Placental epithelial cell (primary cell): ENCODE results near the gene NTNG2.

DNA sequence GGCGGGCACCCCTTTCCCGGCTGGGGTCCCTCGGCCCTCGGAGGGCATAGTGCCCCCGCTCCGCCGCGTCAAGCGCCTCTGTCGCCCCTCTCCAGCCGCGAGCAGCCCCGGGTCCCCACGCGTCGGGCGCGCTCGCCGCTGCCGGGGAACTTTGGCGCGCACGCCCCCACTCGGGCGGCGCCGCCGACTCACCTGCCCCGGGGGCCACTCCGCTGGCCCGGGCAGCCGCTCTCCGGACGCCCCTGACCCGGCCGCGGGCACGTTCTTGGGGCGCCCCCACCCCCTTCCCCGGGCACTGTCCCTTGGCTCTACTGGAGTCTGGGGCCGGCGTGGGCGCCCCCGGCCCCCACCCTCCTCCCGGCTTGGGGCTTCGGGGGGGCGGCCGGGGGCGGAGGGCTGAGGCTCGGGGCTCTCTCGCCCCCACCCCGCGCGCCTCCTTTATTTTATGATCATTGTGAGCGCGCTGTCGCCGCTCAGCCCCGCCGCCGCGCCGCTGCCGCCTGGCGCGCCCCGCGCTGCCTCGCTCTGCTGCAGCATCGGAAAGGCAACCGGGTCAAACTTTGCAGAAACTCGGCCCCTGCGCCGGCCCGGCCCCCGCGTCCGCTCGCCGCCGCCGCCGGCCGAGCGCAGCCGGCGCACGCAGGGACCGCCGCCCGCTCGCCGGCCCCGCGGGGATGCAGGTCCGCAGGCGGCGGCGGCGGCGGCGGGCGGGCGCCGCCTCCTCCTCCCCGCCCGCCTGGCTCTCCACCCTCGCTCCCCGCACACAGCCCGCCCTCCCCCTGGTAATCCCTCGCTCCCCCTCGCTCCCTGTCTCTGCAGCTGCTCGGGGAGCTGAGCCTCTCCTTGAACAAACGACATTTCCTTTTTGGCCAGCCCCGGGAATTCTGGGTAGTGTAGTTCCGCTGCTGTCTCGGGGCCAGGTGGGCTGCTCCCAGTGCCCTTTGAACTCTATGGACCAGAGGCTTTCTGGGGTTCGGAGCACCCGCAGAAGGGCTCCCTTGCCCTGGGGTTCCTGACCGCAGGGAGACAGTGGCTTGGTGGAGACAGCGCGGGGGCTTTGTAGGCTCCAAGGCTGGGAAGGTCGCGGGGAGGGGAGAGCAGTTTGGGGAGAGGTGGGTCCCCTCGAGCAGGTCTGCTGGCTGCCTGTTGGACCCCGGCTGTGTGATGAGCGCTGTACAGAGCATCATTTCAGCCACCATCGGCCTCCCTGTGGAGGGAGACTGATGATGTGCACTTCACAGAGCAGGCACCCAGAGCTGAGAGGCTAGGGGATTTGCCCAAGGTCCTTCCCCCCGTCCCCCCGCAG lies 1.5 kb upstream of the FAM78A start:
- CAGE, long polyA plus RNA: no peak

DNA sequence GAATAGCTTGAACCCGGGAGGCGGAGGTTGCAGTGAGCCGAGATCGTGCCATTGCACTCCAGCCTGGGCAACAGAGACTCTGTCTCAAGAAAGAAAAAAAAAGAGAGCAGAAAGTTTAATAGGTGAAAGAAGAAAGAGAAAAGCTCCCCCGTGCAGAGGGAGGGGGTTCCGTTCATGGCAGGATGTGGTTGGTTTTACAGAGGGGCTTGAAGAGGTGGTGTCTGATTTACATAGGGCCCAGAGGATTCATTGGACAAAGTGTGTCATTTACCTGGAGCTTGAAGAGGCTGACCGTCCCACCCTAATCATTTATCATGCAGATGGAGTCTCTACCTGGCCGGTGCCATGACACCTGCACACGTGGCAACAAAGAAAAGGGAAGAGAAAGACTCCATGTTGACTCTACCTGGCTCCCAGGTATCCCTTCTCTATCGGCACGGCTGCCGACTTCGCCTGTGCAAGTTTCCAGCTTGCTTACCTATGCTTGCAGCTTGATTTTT lies 35.4 kb upstream of the PRRC2B start:
- CAGE, long polyA plus RNA: no peak

GRCh38 chr9:131491210-131491419 lies 11.6 kb upstream of the POMT1 start:
- CAGE, long polyA plus RNA: no peak

DNA sequence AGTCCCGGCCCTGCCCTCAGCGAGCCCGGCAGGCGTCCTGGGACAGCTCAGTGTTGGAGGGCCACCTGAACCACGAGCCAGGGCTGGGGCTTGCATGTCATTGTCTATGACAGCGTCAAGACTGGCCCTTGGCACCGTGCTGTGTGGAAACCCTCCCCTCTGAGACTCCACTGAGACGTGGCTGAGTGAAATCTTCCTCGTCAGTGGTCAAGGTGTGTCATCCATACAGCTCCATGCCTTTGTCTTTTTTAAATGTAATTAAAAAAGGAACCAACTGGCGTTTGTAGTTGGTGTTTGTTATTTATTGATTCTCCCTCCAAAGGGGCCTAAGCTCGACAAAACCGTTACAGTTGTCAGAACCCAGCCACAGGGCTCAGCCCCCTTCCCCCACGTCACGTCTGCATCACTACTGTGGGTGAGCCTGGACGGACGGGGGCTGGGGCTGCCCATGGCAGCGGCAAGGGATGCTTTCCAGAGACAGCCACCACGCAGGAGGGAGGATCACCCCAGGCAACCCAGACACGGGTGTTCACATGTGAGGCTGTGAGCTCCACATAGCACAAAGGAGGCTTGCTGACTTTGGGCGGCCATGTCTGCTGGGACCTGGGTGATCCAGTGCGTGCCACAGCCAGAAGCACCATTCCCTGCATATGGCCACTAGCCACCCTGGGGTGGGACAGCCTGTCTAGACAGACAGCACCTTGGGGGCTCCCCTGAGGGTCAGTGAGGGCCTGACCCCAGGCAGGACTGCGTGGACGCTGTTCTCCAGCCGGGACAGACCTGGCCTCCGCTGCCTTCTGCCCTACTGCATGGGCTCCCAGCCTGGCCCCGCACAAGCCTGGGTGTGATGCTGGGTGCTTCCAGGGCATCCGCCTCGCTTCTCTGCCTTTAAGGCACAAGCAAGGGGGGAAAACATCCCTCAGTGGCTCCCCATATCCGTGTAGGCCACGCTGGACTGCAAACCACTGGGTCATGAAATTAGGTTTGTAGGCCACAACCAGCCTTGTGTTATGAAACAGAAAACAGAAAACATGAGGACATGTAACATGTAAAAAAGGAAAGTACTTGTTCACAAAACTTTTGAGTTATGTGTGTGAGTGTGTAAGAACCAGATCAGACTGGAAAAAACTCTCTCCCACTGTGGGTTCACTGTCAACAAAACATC lies 7.2 kb downstream of the UCK1 start:
- CAGE, long polyA plus RNA: no peak

GRCh38 chr9:131529658-131530406 lies 1.2 kb downstream of the UCK1 start:
- CAGE, long polyA plus RNA: no peak

DNA sequence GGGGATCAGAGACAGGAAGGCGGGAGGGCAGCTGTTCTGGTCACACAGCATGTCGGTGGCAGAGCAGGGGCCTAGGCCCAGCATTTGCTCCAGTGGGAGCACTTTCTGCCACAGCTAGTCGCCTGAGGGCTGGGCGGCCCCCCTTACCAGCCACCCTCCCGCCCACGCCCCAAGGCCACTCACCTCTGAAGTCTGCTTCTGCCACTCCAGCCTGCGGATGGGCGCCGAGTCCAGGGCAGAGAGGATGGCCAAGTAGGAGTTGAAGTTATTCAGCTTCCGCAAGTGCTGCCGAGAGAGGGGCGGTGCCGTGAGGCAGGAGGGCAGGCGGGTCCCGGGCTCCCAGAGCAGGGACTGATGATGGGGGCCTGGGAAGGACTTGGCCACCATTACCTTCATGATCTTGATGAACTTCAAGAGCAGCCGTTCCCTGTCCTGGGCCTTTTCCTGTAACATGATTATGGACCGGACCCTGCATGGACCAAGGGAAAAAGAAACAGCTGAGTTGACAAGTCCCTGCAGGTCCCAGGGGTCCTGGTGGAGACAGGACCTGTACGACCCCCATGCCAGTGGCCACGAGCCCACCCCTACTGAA lies 38.9 kb downstream of the PRRT1B start:
- CAGE, long polyA plus RNA: no peak

GRCh38 chr9:131625409-131626591 lies 80.5 kb downstream of the PRRT1B start:
- CAGE, long polyA plus RNA: no peak

GRCh38 chr9:131628487-131629568 lies 83.5 kb downstream of the PRRT1B start:
- CAGE, long polyA plus RNA: no peak

DNA sequence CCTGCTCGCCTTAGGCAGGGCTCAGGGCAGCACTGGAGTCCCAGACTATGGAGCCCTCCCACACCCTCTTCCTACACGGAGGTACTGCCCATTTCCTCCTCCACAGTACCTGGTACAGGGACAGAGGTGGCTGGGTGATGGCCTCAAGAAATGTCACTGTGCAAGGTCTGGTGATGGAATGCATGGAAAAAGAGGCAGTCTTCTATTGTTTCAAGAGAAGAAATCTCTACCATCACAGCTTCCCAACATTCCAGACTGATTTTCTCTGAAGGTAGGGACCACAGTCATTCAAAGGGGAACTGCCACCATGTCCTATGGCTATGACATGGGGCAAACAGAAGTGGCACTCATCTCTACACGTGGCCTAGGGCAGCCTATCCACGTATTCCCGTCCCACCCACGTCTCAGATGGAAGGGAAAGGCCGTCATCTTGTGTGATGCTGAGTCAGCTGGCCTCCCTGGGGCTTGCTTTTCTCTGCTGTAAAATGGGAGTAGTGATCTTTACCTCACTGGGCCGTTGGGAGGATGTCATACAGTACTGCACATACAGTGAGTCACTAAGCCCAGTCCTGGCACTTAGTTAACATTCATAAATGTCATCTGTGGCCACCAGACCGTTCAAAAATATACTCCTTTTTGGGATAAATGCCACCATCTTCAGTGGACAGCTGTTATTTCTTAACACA lies 72.4 kb downstream of the RAPGEF1 start:
- CAGE, long polyA plus RNA: no peak

GRCh38 chr9:131669860-131670952 lies 69.7 kb downstream of the RAPGEF1 start:
- CAGE, long polyA plus RNA: no peak

DNA sequence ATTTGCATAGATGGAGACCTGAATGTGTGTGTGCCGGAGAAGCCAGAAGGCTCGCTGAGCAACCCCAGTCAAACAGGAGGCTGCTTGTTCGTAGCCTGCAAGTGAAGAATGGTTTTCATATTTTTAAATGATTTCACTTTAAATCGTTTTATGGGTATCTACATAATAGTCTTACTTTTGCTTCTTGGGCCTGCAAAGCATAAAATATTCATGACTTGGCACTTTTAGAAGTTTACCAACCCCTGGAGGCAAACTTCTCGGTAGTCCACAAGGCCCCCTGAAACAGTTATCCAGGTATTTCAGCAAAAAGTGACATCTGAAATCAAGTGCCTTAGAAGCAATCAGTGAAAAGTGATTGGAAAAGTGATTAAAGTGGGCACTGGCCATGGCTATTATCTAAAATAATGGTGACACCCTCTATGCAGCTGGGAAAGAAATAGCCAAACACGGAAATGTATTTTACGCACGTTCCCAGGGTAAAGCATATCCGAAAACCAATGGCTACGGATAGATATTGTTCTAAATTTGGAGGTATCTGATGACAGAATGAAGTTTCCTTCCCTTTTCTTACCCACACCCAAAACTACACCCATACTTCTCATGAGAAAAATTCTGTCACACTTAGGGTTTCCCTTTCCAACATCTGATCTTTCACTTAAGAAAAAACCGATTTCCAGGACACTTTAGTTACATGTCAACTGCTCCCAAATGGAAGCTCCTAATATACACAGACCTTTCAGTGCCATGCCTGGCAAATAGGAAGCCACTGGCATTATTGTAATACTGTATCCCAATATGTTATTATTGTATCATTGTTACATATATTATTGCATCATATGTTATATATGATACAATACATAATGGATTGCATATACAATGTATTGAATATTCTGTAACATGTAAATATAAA lies 38.9 kb downstream of the RAPGEF1 start:
- CAGE, long polyA plus RNA: no peak

- CAGE, long polyA plus RNA: no peak
These were observed 32.2 kb downstream of the RAPGEF1 start for GRCh38 chr9:131707653-131708160.

- CAGE, long polyA plus RNA: no peak
These were observed 24.0 kb downstream of the RAPGEF1 start for GRCh38 chr9:131715748-131716453.

DNA sequence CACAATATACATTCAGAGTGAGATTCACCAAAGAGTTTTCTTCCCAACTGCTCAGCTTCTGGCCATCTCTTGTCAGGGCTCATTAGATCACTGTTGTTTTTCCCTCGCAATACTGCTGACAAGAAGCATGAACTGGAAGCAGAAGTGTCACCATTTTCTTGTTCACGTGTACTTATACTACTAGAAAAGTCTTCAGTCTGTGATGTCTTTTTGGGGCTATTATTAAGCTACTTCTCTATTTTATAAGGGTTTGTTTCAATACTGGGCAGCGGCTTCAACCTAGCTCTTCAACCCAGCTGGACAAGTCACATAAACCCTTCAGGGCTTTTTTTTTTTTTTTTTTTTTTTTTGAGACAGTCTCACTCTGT lies 20.7 kb downstream of the RAPGEF1 start:
- CAGE, long polyA plus RNA: no peak

- CAGE, long polyA plus RNA: no peak
These were observed 3.6 kb downstream of the RAPGEF1 start for GRCh38 chr9:131736094-131736819.

DNA sequence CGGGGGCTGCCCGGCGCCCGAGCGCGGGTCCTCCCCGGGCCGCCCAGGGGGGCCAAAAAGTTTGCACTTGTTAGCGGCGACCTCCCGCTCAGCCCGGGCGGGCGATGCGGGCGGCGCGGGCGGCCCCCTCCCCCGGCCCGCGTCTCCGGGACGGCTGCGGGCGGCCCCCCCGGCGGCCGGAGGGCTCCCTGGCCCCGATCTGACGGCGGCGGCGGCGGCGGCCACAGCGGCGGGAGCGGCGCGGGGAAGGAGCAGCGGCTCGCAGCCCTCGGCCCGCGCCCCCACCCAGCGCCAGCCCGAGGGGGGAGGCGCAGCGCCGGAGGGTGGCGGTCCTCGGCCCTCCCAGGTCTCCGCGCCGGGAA lies at the start of gene NTNG2:
NTNG2 (plus strand) TSS at position 197 of the 362 bp plus-strand sequence.
- CAGE, long polyA plus RNA: no peak

DNA sequence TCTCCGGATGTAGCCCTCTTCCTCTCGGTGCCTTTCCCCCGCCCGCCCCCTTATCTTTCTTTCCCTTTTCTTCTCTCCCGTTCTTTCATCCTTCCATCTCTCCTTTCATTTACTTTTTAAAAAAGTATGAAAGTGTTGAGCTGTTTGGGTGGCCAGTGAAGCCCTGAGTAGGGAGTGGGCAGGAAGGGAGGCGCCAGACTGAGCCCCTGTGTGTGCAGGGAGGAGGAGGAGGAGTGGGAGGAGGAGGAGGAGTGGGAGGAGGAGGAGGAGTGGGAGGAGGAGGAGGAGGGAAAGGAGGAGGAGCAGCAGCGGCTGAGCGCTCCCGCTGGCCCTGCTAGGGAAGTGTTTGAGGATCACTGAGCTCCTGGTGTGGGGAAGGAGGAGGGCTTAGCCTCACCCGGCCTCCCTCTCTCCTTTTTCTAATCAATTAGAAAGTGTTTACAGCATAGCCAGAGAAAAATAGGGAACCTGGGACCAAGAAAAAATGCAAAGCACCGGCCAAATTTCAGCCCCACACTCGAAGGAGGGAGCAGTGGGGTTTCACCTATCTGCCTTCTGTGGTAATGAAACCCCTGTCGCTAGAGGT lies 23.8 kb downstream of the NTNG2 start:
- CAGE, long polyA plus RNA: no peak

DNA sequence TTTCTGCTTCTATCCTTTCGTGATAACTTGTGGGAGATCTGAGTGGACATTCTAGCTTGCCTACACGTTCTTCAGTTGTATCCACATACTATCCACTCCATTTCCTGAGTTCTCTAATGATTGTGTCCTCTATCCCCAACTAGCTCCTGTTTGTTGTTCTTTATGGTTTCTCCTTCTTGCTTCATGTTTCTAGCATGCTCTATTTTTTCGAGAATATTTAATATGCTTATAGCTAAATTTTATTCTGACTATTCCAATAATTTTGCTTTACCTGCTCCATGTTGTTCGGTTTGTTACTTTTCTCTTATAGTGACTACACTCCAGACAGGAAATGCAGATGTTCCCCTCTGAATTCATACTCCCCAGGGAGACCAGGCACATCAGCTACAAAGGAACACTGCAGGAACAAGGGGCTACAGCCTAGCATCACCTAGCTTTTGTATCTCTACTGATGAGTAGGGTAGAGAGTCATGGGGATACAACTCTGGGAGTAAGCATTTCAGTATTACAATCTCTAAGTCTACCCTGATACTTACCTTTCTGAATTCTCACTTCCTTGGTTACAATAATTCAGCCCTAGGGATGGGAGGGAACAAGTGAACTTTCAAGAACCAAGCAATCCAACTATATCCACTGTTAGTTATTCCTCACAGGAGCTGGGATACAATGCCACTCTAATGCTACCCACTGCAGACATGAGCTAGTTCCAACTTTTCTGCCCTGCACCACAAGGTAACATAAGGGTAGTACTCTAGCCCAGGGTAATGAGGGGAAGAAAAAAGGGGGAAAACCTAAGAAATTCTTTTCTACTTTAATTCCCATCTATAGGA lies 36.5 kb downstream of the SETX start:
- CAGE, long polyA plus RNA: no peak

DNA sequence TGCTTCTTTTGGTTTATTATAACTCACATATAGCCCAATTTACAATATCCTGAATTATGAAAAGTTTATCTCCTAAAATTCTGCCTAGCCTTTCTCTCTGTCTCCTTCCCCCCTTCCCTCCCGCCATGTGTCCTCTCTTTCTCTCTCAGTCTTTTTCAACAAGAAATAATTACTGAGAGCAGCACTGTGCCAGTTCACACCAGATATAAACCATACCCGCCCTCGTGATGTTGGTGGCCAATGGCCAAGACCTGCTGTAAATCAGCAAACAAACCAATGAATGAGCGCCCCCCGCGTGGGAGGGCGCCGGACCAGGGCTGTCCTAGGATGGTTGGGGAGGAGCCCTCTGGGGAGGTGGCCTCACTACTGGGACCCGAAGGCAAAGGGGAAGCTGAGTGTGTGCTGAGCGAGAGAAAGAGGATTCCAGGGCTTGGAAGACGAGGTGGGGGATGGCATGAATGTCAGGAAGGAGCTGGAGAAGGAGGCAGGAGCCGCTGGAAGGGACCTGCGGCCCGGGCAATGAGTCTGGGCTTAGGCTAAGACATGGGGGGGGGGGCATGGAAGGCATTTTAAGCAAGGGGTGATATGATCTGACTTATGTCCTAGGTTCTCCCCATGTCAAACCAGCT lies 51.2 kb upstream of the BARHL1 start:
- CAGE, long polyA plus RNA: no peak

DNA sequence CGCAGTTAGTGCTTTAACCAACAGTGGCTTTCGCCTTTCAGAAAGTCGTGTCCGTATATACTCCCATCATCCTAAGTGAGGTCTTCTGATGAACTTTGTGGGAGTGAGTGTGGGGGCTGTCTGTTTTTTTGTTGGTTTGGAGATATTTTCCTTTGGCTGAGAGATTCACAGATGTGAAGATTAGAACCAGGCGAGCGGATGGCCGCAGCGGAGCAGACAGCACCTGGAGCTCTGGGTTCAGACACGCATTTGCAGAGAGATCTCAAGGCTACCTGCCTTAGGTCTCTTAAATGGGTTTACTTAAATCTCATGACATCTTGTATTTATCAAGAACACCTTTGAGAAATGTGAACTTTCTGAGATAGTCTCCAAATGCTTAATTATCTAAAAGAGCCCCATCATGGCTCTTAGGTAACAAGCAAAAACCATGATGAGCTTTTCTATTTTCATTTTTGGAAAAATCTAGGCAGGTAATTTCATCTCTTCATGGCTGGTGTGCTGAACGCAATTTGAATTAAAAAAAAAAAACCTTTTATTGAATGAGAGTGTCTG lies 57.4 kb downstream of the AK8 start:
- CAGE, long polyA plus RNA: no peak